ENCODE results near the genes KLK4, KLK12 and SIGLEC5.

DNA sequence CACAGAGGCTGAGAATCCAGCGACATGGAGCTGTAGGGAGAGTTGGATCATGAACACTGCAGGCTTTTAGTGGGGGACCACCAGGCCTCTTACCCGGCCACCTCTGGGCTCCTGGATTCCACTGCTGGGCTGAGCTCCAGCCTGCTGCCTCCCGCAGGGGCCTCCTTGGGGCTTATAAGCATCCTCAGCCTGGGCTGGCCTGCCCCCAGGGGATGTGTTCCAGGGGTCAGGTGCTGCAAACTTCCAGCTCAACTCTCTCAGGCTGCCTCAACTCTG is at the start of gene KLK4:
Gene KLK4, minus strand, starts transcription at position 150 of the 276 bp plus-strand sequence.
- PRO-cap: no peak

- PRO-cap: no peak
Observed at GRCh38 chr19:50948629-50949112, 4.2 kb downstream of the KLK5 start.

- PRO-cap: no peak
Observed at GRCh38 chr19:50968047-50969056, 1.0 kb downstream of the KLK6 start.

DNA sequence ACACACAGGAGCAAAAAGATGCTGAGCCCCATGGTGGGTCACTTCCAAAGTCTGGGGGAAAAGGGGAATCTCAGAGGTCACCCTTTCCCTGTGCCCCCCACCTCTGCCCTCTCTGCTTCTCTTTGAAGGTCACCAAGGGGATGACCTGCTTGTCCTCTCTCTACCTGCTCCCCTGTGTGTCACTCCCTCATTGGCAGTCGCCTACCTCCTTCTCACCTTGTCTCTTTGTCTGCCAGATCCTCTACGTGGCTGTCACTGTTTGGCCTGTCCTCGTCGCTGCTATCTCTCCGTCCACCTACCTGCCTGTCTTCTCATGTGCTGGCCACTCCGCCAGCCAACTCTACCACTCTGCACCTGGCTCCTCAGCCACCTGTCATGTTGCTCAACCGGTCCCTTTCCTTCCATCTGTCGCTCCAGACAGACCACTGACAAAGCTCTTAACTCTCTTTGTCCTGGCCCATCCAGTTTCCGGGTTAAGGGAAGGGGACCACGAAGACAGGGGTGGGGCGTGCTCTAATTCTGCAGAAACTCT is at the start of gene KLK12:
Gene KLK12, minus strand, starts transcription at position 413 of the 532 bp plus-strand sequence.
- PRO-cap: no peak

- PRO-cap: bidirectional peak, plus-strand start at chr19:51098988, minus-strand start at chr19:51098891
Observed at GRCh38 chr19:51098479-51099334, 9.5 kb downstream of the CTU1 start.

GRCh38 chr19:51356212-51356813 is 9.9 kb downstream of the ETFB start:
- PRO-cap: no peak

DNA sequence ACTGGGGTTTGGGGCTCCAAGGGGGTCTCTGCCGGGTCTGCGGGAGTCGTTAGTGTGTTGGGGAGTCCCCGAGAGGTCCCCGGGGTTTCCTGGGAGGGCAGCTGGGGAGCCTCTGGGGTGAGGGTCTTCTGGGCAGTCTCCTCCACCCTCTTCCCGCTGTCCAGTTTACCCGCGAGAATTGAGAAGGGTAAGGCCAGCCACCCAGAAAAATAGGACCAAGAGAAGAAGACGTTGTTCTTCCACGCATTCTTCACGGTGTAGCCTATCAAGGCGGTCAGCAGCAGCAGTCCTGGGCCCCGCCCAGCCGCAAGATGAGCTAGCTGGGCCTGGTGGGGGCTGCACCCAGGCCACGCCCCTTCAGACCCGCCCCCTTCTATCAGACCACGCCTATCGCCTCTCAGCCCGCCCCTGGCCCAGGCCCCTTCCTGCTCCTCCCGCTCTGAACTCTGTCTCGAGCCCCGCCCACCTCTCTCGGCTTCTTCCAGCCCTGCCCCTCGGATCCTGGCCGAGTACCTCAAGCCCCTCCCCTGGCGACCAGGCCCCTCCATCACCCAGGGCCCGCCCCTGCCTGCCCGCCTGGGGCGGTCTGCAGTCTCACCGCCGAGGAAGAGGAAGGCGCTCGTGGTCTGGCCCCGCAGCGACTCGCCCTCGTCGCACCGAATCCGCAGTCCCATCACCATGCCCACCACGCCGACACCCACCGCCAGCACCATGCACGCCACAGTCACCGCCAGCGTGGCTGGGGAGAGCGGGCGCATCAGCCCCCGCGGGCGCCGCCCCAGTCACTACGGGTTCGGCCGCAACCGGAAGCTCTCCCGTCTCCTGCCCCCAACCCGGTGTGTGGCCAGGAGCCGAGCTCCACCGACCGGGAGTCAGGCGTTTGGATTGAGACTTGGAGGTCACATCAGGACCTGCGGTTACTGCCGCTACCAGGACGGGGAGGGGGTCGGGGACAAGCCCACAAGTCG is 1.2 kb downstream of the CLDND2 start:
- PRO-cap: bidirectional peak, plus-strand start at position 597 of the sequence, minus-strand start at position 254 of the sequence; bidirectional peak, plus-strand start at position 847 of the sequence, minus-strand start at position 824 of the sequence

DNA sequence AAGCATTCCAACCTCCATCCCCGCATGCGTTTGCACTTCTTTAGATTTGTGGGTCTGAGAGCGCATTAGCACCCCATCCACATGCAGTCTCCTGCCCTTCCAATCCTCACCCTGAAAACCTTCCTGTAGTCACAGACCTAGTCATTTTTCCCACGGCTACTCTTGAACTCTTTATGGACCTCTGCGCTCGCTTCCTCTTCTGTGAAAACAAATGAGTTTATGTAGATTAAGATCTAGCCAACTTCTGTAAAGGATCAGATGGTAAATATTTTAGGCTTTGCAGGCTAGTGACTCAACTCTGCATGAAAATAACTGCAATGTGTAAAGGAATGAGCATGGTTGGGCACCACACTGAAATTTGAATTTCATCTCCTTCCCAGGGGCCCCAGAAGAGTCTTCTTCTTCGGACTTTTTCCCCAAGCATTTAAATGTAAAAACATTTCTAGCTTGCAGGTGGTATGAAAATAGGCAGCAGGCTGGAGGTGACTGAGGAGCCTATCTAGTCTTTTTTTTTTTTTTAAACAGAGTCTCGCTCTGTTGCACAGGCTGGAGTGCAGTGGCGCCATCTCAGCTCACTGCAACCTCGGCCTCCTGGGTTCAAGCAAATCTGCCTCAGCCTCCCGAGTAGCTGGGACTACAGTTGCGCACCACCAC is 8.5 kb downstream of the SIGLEC10 start:
- PRO-cap: no peak

GRCh38 chr19:51461589-51462042 is 3.4 kb upstream of the SIGLEC8 start:
- PRO-cap: no peak

DNA sequence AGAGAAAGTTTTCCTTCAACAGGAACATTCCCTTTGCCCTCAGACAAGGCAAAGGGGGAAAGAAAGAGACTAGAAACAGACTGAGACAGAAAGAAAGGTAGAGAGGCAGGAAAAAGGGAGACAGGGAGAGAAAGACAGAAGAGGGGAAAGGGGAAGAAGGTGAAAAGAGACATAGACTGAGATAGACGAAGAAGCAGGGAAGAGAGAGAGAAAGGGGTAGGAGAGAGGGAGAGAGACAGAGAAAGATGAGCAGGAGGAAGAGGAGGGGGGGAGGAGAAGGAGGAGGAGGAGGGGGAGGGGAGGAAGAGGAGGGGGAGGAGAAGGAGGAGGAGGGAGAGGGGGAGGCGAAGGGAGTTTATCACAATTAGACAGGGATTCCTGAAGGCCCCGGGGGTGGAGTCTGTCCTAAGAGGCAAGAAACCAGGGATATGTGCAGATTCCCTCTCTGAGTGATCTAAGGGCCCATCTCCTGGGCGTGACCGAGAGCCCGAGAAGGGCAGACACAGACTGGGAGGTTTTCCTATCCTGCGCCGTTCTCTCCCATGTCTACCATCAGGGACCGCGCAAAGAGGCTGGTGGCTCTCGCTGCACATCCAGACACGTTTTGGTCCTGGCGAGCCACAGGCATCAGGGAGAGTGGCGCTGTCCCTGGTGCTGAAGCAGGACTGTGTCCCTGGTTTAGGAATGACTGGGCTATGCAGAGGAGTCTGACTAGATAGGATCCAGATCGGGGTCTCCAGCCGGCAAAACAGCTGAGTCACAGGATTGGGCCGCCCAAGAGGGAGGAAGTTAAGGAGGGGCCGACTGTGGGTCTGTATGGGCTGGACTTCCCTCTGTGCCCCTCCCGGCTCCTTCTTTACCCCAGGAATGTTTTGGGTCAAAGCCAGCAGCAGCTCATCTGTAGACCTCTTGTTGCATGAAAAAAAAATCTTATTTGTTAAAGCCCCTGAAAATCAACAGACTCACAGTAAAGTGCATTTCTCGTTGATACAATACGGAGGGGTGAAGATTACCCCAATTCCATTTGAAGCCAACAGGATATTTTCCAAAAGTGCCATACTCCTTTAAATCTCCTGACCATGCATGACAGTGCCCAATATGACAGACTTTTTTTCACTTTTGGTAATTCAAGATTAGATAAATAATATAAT is 18.0 kb upstream of the ZNF175 start:
- PRO-cap: unidirectional peak, minus-strand start at position 686 of the sequence

- PRO-cap: unidirectional peak, plus-strand start at chr19:51593724
Observed at GRCh38 chr19:51593361-51593779, 22.3 kb downstream of the ZNF175 start.

GRCh38 chr19:51630385-51630816 is at the start of gene SIGLEC5:
Gene SIGLEC5, minus strand, starts transcription at chr19:51630401.
- PRO-cap: no peak

- PRO-cap: unidirectional peak, plus-strand start at chr19:51692617; unidirectional peak, plus-strand start at chr19:51692656; unidirectional peak, plus-strand start at chr19:51692792
Observed at GRCh38 chr19:51692115-51693137, 704 bp upstream of the SPACA6 start.

GRCh38 chr19:51695555-51696556 is 2.7 kb downstream of the SPACA6 start:
- PRO-cap: no peak

GRCh38 chr19:51697014-51697291 is 3.8 kb downstream of the SPACA6 start:
- PRO-cap: no peak

DNA sequence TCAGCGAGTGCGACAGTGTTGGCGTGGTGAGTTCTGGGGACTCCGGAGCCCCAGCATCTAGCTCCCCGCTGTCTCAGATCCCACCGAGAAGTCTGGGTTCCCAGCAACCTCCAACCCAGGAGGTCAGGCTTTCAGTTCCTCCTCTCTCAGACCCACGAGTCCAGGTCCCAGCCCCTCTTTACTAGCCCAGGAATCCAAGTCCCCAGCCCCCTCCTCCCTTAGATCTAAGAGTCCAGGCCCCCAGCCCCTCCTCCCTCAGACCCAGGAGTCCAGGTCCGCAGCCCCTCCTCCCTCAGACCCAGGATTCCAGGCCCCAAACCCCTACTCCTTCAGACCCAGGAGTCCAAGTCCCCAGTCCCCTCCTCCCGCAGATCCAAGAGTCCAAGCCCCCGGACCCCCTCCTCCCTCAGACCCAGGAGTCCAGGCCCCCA is 11.3 kb downstream of the SPACA6 start:
- PRO-cap: bidirectional peak, plus-strand start at position 86 of the sequence, minus-strand start at position 94 of the sequence

- PRO-cap: unidirectional peak, minus-strand start at chr19:51749980
Observed at GRCh38 chr19:51749763-51750536, 1.7 kb downstream of the FPR1 start.

DNA sequence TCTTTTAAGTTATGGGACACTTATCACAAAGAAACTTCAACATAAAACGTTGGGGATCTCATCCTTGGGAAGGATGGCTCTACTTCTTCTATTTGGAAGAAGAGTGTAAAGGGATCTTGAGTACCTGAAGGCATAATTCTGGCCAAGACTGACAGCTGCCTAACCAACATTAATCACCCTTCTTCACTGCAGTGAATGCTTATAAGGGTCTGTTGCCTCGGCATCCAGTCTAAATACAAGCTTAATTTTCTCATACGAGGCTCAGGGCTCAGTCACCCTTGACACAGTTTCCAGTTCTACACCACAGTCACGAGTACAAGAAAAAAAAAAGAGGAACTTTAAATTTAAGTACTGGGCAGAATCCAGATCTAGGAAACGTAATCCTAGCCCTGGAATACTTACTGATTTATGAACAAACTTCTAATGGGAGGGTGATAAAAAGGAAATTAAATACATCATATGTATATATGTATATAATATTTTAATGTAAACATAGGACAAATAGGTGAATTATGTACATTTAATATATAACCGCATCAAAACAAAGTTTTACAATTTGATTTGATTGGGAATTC is 9.1 kb downstream of the FPR3 start:
- PRO-cap: no peak

DNA sequence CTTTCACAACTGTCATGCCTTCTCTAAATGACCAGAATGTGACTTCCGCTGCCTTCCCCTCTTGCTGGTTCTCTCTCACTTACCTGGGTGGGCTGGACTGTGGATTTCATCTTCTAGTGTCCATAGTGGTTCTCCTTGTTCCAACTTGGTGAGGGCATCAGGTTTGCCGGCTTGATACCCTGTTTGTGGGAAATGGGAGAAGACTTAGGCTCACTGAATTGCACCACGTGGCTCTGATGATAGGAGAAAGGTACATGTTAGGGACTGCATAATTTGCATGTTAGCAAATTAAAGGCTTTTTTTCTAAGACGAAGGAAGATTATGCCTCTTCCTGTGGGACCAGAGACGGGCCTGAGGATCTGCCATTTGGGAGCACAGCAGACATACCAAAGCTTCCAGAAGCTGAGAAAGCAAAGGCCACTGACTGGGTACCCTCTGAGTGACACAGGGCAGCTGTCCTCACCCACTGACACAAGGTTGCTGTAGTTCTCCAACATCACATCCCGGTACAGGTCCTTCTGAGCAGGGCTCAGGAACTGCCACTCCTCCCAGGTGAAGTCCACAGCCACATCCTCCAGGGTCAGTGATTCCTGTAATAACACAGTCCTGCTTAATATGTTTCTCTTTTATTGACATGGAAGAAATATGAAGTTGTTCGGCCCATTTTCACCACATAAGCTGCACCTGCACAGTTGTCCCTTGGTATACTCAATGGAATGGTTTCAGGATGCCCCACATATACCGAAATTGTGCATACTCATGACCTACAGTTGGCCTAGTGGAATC is 8.2 kb downstream of the ZNF649 start:
- PRO-cap: no peak

DNA sequence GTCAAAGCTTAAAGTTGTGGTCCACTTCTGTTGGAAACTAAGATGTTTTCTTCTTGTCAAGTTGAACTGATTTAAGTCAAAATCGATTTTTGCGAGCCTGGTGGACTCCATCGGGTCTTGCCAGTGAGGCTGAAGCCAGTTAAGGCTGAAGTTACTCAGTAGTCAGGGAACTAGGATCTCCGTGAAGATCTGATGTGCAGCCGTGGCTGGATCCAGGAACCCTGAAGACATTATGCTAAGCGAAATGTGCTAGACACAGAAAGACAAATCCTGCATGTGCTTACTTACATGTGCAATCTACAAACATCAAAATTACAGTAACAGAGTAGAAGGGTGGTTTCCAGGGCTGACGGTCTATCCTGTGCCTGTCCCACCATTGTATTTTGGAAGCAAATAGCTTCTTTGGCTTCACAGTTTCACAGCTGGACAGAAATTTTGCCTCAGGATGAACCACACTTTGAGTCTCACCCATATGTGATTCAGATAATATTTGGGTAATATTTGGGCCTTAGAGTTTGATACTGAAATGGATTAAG is 514 bp upstream of the ZNF836 start:
- PRO-cap: no peak